HL-60 (cell line): ENCODE results near the gene ANKRD30BL.

DNA sequence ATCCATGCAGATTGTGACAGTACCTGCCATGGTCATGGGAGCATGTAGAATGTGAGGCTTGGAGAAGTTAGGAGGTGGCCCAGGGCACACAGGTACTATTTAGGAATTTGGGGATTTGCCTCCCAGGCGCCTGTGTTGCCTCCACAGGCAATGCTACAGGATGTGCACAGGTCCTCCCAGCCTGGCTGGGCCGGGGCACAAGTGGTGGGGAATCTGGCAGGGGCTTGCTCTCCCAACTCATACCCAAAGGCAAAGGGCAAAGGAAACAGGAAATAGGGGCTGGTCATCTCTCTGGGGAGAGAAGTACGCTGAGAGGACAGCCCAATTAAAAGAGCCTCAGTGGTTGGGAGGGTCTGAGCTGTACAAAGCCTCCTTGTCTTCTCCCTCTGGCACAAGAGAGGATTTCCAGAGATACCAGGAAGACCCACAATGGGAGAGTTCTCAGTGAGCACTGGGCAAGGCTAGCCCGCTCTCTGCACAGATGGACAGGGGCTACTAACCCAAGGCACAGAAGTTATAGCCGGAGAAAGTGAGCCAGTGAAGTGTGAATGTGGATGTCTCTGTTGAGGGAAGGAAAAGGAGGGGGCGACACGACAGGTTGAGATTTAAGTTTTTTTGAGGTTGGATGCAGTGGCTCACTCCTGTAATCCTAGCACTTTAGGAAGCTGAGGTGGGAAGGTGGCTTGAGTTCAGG is 40.5 kb upstream of the RAB6C start:
- RRBS: no CpG with 5 or more reads among the region's 7 CpGs

DNA sequence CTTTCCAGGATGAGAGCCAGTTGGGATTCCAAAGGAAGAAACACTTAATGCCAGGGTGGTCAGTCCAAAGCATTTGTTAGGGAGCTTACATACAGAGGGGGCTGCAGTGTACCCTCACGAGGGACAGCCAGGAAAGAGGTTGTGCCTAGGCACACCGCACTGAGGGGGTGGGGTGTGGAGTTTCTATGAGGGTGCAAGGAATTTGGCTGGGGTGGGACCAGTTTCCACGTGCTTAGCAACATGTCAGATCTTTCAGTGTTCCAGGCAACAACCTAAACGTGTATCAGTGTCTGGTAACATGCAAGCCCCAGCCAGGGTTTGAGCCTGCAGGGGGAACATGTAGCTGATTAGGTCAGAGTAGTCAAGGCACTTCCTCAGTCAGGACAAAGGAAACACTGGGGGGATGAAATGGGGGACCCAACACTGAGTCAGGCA is 7.0 kb downstream of the MZT2B start:
- RRBS: no CpG with 5 or more reads among the region's 4 CpGs

- RRBS: no CpG with 5 or more reads among the region's 26 CpGs
Measured at GRCh38 chr2:130189994-130191058, 7.9 kb downstream of the TUBA3E start.

DNA sequence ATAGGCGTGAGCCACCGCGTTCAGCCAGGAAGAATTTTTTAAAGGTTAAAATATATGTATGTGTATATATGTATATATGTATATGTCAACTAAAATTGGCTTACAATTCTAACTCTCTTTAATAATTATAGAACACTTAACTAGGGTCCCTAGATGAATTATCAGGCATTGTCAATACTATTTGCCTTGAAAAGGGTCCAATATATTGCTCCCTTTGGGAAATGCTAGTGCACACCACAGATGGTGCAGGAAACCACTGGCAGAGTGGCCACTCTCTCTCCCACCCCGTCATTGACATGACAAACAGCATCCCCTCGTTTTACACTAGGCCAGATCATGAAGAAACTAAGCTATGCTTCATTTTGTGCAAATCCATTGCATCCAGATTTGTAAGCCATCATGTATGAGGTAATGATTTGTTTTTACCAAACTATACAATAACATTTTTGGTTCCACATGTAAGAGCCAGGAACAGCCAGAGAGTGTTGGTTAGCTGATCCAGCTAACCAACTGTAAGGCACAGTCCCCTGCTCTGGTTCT is 29.4 kb downstream of the PTPN18 start:
- RRBS: no CpG with 5 or more reads among the region's 5 CpGs

DNA sequence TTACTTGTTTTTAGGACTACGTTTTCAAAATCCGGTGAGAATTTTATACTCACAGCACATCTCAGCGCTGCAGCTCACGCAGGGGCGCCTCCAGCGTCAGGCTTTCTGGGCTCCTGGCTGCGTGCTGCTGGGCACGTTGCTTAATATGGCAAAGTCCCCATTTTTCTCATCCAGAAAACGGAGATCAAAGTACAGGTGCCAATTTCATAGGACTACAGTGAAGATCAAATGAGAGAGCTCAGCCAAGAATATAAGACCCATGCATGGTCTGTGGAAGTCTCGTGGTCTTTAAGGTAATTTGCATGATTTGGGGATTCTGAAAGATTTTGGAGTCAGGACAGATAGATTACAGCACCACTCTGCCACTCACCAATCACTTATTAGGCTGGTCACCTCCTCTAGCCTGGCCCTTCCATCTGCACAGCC is 36.2 kb downstream of the PTPN18 start:
- RRBS: no CpG with 5 or more reads among the region's 10 CpGs

- RRBS: 81% methylated on average over 7 of the region's 23 CpGs
Measured at GRCh38 chr2:130850833-130851565, 14.3 kb downstream of the ARHGEF4 start.

- RRBS: no CpG with 5 or more reads among the region's 6 CpGs
Measured at GRCh38 chr2:131368502-131368896, 4.5 kb upstream of the RAB6D start.

GRCh38 chr2:131424743-131425706 is 50.9 kb upstream of the TUBA3D start:
- RRBS: 55% methylated on average over 7 of the region's 129 CpGs

DNA sequence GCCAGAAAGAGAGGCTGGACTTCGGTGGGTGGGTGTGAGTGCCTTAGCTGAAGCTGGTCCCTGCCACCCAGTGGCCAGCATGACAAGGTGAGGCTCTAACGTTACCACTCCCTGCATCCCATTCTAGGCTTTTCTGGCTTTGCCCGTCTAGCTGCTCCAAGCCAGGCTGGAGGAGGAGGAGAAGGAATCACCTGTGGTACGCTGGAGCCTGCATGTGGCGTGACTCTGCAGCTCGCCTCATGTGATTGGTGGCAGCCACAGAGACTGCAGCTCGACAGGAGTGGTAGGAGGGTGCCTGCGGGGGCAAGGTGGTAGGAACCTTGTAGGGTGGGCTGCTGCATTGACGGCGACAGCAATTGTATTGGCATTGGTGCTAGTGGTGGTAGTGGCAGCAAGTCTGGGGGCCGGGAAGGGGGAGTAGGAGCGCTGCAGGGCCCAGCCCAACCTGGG is 17.3 kb downstream of the CCDC74A start:
- RRBS: no CpG with 5 or more reads among the region's 12 CpGs

GRCh38 chr2:132161531-132162096 is at the start of gene ANKRD30BL:
TSS of gene ANKRD30BL (minus strand) at chr2:132161952.
- RRBS: no CpG with 5 or more reads among the region's 35 CpGs

DNA sequence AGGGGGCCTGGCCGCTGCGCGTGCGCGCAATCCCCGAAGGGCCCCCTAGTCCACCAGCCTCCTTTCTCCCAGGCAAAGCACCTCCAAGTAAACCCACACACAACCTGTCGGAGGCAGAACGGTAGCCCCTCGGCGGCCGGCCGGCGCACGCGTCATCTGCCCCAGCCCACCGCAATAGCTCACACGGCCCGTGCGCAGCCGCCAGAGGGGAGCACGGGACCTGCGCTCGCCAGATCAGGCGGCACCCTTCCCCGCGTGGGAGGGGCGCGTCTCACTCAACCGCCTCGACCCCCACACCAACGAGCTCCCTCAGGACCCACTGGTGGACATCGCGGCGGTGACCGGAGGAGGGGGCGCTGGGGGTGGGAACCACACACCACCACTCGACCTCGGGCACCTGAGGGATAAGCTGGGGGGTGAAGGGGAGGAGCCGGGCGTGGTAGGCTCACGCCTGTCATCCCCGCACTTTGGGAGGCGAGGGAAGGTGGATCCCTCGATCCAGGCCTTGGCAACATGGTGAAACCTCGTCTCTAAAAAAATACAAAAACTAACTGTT is 96.1 kb upstream of the ANKRD30BL start:
- RRBS: 100% methylated on average over 1 of the region's 45 CpGs

GRCh38 chr2:132267709-132268976 is 106.4 kb upstream of the ANKRD30BL start:
- RRBS: 51% methylated on average over 2 of the region's 42 CpGs

GRCh38 chr2:132462834-132463495 is 46.4 kb downstream of the GPR39 start:
- RRBS: no CpG with 5 or more reads among the region's 2 CpGs

DNA sequence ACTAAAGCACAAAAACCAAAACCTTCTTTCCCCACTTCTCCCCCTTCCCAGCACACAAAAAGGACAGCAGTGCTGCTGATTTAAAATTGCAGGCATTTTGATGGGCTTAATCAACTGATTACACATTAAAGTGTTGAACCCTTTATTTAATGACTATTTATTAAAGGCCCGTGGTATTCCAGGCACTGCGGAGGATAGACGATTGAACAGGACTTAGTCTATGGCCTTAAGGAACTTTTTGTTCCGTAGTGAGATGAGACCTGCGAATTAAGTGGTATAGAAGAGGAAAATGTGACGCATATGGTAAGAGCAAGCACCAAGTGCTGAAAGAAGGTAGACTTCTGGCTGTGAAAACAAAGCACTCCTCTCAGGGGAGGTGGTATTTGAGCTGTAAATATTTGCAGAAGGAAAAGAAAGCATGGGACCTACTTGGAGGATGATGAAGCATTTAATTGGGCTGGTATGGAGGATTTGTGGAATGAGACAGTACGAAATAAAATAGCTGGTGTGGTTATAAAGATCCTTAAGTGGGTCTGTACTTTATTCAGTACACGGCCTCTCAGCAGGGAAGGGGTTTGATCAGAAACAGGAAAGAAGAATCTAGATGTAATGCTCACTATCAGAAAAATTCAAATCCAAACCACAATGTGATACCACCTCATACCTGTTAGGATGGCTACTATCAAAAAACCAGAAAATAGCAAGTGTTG is 62.6 kb downstream of the GPR39 start:
- RRBS: no CpG with 5 or more reads among the region's 8 CpGs

DNA sequence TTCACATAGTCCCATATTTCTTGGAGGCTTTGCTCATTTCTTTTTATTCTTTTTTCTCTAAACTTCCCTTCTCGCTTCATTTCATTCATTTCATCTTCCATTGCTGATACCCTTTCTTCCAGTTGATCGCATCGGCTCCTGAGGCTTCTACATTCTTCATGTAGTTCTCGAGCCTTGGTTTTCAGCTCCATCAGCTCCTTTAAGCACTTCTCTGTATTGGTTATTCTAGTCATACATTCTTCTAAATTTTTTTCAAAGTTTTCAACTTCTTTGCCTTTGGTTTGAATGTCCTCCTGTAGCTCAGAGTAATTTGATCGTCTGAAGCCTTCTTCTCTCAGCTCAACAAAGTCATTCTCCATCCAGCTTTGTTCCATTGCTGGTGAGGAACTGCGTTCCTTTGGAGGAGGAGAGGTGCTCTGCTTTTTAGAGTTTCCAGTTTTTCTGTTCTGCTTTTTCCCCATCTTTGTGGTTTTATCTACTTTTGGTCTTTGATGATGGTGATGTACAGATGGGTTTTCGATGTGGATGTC is 98.5 kb downstream of the NCKAP5 start:
- RRBS: no CpG with 5 or more reads among the region's 7 CpGs

DNA sequence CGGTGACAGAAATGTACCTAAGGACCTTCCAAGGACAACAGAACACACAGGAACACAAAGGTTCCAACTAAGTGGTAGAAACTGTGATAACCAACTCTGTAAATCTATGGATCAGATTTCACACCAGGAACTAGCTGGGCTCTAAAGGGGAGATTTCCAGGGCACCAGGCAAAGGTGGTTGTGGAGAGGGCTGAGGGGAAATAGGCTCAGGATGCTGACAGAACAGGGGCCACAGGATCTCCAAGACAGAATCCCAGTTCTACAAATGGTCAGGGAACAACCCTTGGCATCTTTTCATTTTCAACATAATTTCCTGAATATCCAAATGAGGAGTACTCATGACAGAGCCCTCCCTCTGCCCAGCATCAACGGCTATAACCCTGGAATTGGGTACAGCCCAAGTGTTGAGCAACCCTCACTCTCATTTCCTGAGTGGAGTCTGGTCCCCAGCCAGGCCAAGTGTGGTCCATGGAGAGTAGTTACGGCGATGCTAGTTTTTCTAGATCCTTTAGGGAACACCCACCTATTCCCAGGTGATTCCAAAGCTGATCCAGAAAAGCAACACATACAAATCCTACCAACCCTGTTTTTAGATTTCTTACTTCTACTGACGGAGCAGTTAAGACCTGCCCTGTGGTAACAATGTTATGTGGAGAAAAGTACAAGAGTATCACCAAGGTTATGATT is 78.3 kb downstream of the NCKAP5 start:
- RRBS: no CpG with 5 or more reads among the region's 5 CpGs

DNA sequence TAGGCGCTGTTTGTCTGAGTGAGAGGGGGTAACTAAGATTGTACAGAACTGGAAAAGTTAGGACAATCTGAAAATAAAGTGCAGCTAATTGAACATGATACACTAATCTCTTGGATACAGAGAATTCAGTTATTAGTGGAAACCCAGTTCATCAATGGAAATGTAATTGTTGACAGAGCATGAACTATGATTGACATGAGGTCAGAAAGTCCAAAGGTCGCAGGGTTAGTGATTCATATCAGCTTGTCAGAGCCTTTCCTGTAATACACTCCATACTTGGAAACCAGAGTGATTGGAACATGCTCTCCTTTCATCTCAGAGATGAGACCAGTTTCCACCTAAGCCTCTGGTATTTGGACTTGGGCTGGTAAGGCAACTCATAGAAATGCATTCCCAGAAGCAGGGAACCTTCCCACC is 8.4 kb upstream of the NCKAP5 start:
- RRBS: no CpG with 5 or more reads among the region's 2 CpGs

GRCh38 chr2:133581034-133581623 is 12.9 kb upstream of the NCKAP5 start:
- RRBS: no CpG with 5 or more reads among the region's 1 CpG

GRCh38 chr2:134127477-134128176 is 126.2 kb upstream of the MGAT5 start:
- RRBS: no CpG with 5 or more reads among the region's 8 CpGs

DNA sequence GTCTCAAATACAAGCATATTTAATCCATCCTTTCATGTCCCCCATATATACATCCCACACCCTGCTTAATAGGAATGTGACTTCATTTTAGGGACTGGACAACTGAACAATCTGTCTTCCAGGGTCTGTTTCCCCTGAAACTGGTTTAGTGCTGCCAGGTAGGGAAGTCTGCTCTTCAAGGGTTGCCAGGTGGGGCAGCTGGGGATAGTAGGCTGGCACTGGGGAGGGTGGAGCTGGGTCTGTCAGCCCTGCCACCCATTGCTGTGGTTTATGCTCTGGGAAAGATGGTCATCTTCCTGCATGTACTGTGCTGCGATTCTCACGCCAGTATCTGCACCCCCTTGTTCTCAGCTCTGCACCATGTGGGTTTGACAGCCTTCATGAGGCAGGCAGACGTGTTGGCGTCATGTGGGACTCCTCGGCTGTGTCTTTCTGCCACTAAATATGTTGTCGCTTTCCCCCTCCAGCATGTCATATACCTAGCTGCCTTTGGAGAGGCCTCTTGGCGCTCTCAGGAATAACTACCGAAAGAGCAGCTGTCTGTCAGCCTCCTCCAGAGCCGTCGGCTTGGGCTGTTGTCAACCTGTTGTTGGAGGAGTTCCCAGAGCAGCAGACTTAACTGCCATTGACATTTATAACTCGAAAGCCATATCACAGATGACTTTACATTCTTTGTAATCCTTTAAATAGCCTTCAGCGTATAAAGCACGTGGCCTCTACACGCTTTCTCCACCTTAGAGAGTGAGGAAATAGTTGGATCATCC is 80.5 kb upstream of the MGAT5 start:
- RRBS: no CpG with 5 or more reads among the region's 14 CpGs